Measurements from ENCODE around the genes CLEC12A, KLRK1 and TAS2R14.

DNA sequence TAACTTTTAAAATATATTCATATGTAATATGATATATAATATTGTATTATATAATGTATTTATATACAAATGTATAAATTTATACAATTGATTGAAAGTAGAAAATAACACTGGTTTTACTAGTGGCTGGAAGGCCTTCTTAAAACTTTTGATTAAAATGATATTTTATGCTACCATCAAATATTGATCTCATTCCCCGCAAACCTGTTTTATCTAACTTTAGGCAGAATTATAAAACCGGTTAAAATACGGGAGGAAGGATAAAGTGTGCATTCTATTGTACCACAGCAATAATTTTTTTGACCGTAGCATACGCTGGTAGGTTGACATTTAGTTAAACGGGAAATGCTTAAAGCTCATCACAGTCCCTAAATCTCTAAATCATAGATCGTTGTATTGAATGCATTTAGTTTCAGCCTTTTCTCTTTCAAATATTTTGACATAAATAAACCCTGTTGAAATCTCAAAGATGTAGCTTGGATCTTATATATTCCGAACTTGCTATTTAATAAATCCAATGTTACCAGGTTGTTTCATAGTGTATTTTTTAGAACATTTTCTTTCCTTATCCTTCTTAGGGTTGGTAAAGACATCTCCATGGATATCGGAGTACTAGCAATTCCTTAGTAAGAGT lies 913 bp downstream of the CLEC2B start:
- PRO-cap, result no peak

DNA sequence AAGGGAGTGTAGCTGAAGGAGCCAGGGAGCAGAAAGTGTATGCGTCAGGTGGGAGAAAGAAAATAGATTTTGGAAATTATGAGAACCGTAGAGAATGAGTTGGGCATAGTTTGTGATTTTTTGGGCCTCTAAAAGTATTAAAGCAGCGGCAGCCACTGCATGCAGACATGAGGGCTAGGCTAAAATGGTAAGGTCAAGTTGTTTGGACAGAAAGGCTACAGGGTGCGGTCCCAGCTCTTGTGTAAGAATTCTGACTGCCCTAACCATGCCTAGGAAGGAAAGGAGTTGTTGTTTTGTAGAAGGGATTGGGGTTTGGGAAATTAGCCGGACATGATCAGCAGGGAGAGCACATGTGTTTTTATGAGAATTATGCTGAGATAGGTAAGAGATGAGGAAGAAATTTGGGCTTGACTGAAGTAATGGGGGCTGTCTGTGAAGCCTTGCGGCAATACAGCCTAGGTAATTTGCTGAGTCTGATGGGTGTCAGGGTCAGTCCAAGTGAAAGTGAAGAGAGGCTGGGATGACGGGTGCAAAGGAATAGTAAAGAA lies 6.1 kb upstream of the CLEC12A start:
- PRO-cap, result no peak

DNA sequence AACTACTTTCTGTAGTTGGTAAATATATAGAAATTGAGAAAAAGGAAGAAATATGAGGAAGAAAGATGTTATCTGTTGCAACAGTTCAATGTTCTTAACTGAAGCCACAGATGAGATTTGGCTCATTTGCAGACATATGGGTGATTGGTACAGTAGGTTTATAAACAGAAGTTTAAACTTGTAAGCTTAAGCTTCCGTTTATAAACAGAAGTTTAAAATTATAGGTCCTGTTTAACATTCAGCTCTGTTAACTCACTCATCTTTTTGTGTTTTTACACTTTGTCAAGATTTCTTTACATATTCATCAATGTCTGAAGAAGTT lies at the start of gene CLEC12A:
Gene CLEC12A, plus strand, starts transcription at position 120 of the 322 bp plus-strand sequence.
- PRO-cap, result unidirectional peak, plus-strand start at position 125 of the sequence

DNA sequence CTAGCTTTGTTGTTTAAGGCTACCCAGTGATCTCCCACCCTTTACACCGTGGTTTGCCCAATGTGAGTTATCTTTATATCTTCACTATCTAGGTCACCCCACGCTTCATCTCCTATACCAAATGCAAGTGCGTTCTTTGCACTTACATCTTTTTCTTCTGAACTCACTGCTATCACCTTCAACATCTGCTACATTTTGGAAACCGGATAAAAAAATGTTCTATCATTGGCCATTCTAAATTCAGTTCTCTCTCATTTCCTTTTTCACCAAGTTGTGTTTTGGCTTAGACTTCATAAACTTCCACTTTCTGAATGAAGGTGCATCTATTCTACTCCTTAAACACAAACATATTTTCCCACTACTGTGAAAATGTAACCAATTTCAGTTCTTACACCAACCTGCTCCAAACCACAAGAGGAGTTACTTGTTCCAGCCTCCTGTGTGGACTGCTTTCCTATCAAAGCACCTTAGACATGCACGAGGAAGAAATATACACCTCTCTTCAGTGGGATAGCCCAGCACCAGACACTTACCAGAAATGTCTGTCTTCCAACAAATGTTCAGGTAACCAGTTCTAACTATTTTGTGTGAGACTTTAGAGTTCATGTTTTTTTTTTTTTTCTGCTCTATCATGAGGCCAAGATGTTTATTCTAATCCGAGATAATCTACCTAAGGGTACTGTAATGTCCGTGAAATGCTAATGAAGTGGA lies 21.9 kb downstream of the CLEC9A start:
- PRO-cap, result no peak

GRCh38 chr12:10067794-10068372 lies 30.9 kb downstream of the CLEC1A start:
- PRO-cap, result no peak

GRCh38 chr12:10093084-10093400 lies 5.7 kb downstream of the CLEC1A start:
- PRO-cap, result no peak

DNA sequence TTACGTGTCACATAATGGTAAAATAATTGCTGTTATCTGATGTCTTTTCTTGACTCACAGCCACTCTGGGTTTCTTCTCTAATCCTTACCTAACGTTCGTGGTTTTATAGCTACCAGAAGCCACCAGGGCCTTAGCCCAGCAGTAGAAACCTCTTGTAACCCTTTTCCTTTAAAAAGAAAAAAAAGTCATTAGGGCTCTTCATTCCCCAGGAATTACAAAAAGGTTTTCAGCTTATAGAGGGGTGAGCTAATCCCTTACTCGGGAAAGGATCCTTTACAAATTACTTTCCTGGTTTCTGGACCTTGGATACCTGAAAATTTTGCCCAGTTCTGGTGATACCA lies 1.5 kb downstream of the GABARAPL1 start:
- PRO-cap, result no peak

GRCh38 chr12:10243900-10244379 lies 31.3 kb downstream of the GABARAPL1 start:
- PRO-cap, result no peak

GRCh38 chr12:10363519-10364378 lies 26.1 kb downstream of the KLRK1 start:
- PRO-cap, result unidirectional peak, plus-strand start at chr12:10364295

DNA sequence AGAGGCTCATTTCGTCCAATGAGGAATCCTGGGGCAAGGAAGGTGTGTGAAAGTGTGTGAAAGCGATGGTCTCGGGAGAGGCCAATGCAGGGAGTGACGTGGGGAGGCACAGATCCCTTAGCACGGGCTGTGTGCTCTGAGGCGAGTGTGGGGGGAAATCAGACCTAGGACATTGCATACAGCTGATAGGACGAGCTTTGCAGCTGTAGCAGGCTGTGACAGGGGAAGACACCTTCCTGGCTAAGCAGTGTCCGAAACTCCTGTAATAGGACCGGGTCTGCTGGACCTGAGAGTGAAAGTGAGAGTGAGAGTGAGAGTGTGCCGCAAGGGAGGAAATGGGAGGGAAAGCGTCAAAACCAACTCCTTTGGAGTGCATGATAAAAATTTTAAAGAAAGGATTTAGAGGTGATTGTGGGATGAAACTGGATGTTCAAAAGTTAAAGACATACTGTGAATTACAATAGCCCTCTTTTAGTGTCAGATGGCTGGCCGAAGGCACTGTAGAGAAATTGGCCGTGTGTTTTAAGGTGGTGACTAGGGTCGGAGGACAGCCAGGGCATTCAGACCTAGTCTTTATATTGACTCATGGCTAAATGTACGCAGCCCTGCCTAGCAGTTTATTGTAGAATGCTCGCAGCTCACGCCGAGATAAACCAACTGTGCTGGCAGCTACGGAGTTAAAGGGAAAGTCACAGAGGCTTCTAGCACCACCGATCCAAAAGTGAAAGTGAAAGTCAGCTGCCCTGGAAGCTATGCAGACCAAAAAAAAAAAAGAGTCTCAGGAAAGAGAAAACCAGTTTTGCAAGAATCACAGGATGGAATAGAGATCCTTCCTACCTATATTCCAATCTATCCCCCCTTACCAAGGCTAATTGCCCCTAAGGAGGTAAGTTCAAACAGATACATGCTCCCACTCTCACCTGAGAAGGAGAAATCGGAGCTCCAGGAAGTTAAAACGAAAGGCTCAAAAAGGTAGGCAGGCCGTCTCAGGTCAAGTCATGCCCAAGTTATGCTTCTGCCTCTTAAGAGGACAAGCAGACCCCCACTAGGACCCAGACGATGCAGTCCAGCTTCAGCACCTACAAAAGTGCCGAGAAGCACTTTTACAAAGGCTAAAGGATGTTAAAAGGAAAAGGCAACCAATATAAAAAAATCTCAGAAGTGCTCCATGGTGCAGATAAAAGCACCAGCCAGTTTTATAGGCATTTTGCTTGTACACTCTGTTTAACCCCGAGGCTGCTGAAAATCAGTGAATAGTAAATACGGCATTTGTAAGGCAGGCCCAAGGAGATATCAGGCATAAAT lies 25.0 kb downstream of the KLRK1 start:
- PRO-cap, result unidirectional peak, minus-strand start at position 300 of the sequence; bidirectional peak, plus-strand start at position 787 of the sequence, minus-strand start at position 723 of the sequence

GRCh38 chr12:10389758-10390433 lies at the start of gene KLRK1:
TSS of gene KLRK1 (minus strand) at chr12:10390041.
- PRO-cap, result no peak

- PRO-cap, result no peak
Observed at GRCh38 chr12:10395175-10396294, 5.7 kb upstream of the KLRK1 start.

DNA sequence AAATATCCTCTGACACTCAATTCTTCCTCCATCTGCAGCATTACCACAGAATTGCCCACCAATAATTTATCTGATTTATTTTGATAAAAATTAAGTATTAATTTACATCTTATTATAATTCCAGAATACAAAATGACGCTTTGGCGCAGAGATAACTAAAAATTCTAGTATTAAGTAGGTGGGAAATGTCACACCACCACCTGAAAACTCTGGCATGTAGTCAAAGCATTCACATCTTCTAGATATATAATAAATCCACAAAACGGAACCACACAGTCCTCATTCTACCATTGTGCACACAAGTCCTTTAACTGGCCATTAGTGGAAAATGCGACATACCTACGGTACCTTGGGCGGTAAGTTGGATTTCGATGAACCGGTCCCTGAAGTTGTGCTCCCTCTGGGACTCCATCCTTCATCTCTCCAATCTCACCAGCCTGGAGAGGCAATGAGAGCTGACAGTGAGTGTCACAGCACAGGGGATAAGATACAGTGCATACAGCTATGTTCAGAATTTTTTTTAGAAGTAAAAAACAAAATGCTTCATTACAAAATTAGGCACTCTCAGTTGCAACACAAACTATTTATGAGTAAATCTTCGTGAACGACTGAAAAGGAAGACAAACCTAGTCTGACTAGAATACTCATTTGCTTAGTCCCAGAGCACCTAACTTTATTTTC lies 19.3 kb downstream of the YBX3 start:
- PRO-cap, result no peak

- PRO-cap, result no peak
Observed at GRCh38 chr12:10939010-10939585, at the start of gene TAS2R14. TSS of gene TAS2R14 (minus strand) at chr12:10939263.

DNA sequence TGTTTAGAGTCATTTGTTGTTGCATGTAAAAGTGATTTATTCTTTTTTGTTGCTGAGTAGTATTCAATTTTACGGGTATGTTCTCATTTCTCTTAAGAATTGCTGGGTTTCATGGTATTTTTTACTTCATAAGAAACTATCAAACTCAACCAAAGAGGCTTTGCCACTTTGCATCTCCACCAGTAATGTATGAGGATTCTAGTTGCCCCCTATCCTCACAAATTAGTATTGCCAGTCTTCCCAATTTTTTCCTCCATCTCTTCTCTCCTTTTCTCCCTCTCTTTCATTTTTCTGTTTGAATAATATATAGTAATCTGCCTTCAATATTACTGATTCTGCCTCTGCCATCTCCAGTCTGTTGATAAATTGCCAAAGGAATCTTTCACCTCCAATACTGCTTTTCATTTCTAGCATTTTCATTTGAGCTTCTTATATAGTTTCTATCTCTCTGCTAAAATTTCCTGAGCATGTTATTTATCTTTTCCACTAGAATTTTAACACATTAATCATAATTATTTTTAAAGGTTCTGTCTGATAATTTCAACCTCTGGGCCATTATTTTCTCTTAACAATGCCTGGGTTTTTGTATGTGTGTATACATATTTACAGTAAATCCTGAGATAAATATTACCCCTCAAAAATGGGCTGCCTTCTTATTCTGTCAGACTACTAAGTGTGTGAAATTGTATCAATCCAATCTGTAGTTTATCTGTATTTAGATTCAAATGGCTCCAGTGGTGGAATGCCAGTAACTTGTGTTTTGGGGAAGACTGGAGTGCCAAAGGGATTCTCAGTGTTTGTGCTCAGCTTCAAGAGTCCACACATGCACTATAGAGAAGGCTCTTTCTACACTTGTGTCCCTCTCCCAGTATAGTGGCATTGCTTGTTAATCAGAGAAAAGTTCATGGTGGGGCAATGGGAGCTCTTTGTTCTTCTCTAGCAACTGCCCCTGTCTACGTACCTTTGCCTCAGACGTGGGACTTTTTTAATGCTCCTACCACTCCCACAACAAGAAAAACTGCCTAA lies 5.6 kb upstream of the SMIM10L1 start:
- PRO-cap, result no peak

DNA sequence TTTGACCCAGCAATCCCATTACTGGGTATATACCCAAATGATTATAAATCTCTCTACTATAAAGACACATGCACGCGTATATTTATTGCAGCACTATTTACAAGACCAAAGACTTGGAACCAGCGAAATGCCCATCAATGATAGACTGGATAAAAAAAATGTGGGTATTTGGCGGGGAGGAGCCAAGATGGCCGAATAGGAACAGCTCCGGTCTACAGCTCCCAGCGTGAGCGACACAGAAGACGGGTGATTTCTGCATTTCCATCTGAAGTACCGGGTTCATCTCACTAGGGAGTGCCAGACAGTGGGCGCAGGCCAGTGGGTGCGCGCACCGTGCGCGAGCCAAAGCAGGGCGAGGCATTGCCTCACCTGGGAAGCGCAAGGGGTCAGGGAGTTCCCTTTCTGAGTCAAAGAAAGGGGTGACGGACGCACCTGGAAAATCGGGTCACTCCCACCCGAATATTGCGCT lies 12.7 kb downstream of the PRB4 start:
- PRO-cap, result no peak

- PRO-cap, result no peak
Observed at GRCh38 chr12:11546939-11547801, 102.3 kb upstream of the ETV6 start.

DNA sequence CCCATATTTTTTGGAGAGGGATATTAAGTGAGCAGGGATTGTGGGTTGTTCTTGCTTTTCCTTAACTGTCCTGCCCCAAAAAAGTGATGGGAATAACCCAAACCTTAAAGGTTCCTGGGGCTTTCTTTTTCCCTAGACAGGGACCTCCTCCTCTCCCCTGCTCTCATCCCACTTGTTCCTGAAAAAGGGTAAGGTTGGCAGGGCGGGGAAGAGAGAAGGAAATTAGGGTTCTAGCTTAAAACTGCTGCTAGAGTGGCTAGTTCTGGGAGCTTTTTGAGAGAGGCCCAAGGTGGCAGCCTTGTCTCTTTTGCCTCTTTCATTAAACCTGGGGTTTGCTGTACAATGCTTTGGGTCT lies 21.4 kb downstream of the ETV6 start:
- PRO-cap, result no peak

- PRO-cap, result no peak
Observed at GRCh38 chr12:11707963-11708405, 58.5 kb downstream of the ETV6 start.

GRCh38 chr12:11717146-11717952 lies 67.9 kb downstream of the ETV6 start:
- PRO-cap, result no peak

Data from sternocleidomastoid (tissue), 1 donor.